ENCODE measurements around a stretch of chr10.

DNA sequence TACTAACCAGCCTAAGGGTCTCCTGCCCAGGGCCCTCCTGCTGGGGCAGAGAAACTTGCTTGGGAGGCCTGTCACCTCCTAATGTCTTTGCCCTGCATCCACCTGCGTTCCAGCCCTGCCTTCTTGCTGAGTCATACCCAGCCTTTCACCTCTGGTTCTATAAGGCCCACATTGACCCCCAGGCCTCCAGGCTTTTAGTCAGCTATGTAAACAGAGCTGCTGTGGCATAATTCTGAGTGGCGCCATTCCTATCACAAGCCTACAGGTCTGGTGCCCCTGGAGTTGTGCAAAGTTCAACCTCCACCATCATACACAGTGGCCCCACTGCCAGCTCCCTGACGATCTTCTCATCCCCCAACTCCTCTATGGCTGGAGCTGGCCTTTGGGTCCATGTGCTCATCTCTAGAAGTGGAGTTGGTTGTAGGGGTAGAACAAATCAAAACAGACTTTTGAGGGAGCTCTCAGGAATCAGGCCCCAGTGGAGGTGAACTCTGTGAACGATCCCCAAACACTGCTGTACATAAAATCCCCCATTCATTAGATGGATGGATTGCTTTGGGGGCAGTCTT, 21.1 kb downstream of the SLC29A3 start:
- PRO-cap: no peak

DNA sequence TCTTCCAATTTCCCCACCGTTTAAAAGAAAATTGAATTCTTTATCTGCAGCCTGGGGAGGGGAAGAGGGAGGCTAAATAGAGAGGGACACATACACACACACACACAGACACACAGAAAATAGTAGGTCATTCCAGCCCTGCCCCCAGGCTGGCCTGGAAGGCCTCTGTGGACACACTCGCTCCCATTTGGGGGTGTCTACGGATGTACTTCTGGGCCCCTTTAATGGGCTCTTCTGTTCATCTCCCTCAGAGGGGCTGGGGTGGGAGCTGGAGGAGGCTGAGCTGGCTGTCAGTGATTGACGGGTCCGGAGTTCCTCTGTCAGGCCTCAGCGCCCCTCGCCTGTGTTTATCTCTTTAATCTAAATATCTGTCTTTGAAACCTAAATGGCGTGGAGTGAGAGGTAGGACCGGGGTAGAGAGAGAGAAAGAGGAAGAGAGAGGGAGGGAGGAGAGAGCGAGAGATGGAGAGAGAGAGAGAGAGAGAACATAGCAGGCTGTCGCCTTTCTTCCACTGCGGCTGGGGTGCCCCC, 61.7 kb downstream of the C10orf105 start:
- PRO-cap: no peak

DNA sequence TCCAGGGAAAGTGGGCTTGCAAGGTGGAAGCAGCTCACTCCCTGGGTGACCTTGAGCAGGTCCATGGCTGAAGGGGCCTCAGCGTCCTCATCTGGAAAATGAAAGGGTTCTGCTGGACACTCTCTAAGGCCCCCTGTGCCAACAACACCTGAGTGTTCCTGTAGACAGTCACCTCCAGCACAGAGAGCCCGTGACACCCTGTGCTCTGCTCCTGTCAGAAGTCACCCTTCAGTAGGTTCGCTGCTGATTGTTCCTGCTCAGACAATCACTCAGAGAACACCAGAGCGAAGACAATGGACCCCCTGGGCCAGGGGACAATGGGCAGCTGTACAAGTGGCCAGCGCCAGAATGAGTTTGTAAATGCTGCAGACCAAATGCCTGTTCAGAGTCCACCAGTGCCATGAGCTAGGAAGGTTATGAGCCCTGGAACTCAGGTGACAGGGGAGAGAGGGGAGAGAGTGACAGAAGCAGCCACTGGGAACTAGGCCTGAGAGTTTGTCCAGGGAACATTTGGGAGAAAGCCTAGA, 60.6 kb downstream of the C10orf105 start:
- PRO-cap: no peak

GRCh38 chr10:71684260-71684664, 35.3 kb downstream of the C10orf105 start:
- PRO-cap: no peak

GRCh38 chr10:71713261-71714176, 6.1 kb downstream of the C10orf105 start:
- PRO-cap: unidirectional peak, plus-strand start at chr10:71713539

DNA sequence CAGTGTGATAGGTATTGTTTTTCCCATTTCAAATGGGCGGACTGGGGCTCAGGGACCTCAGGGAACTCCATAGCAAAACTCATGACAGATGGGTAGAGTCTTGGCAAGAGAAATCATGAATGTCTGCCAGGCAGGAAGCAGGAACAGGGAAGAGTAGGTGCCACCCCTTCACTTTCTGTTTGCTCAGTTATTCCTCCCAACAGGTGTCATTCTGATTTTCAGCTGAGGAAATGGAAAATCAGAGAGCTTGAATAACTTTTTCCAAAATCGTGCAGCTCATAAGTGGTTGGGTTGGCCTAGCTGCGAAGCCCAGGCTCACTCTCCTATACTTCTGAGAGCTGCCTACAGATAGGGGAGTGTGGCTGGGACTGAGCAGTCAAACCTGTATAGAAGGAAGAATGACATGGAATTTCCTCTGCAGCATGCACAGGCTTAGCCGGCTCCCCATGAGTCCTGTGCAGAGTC, 17.6 kb upstream of the C10orf105 start:
- PRO-cap: no peak

- PRO-cap: no peak
Measured at GRCh38 chr10:71747216-71747944, 25.9 kb downstream of the VSIR start.

DNA sequence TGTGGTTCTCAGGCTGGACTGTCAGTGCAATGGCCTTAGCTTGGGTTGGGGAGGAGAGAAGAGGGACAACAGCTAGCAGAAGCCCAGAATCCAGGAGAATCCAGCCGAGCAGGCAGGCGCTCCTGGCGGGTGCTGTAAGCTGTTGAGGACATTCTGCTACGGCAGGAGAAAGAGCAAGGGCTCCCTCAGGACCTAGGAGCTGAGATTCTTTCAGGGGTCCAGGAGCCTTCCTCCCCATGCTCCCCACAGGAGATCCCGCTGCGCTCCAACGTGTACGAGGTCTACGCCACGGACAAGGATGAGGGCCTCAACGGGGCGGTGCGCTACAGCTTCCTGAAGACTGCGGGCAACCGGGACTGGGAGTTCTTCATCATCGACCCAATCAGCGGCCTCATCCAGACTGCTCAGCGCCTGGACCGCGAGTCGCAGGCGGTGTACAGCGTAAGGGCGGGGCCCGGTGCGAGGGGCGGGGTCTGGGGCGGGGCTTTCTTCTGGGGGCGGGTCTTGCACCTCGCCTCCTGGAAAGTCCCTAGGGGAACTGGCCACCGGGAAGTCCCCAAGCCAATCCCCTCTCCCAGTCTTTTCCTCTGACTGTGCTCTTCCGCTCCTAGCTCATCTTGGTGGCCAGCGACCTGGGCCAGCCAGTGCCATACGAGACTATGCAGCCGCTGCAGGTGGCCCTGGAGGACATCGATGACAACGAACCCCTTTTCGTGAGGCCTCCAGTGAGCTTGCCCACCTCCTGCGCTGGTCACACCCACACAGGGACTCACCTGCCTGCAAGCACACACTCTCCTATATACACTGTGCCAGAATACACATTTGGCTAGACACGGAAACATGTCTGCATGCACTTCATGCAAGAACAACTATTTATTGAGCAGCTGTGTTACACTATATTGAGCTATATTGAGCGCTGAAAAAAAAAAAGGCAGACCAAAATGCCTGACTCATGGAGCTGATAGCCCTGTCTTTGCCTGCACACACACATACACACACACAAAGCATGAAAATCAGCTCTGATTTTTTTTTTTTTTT, 32.6 kb upstream of the VSIR start:
- PRO-cap: no peak

DNA sequence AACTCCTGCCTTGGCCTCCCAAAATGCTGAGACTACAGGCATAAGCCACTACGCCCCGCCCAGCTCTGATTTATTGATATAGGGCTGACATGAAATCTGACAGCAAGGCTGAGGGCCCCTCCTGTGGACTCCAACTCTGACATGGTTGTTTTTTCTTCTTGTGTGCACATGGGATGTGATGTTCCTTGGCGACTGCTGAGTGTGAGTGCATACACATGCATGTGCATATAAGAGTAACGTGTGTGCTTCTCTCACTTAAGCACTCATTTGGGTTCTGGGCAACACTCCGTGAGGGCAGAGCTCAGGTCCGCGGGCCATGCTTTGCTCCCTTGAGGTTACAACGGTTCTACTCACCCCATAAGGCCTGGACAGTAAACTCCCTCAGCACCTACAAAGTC, 33.5 kb upstream of the VSIR start:
- PRO-cap: no peak

DNA sequence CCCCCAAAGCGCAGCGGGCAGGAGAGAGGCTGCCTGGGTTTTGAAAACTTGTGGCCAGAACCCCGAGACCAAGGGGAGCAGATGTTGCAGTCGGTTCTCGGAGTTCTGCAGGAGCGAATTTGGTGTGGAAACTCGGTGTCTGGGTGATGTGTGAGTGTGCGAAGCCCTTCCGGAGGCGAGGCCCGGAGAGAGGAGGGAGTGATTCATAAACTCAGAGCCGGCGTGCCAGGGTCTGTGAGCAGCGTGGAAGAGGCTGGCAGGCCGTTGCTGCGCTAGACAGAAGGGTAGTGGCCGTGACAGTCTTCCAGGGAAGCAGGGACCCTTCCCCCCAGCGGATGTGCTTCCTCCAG, 887 bp downstream of the CHST3 start:
- PRO-cap: bidirectional peak, plus-strand start at position 214 of the sequence, minus-strand start at position 121 of the sequence

DNA sequence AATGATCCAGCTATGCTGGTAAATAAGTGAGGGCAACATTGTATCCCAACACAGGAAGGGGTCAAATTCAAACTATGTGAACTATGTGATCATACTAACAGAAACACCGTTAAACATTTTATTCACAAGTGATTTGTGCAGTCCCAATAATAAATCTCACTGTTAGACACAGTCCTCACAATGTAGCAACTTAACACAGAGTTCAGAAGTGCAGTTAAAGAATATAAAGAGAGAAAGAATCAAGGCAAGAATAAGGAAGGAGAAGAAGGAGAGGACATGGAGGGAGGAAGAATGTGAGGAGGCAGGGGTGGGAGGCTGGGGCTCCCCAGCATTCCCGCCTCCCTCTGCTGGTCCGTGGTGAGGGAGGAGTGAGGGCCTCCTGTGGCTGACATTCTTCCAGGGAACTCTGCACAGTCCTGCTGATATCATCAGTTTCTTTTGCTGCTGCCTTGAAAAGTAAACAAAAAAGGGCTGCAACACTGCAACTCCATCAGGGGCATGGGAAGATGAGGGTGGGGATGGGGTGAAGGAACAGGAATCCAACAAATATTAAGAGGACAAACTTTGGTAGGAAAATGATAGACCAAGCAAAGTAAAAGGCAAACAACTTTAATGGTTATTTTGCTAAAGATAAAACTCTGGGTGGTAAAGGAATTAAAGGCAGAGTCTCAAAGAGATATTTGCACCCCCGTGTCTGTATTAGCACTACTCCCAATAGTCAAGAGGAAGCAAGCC, 7.7 kb upstream of the SPOCK2 start:
- PRO-cap: no peak

- PRO-cap: no peak
Measured at GRCh38 chr10:72145217-72145972, 57.0 kb upstream of the SPOCK2 start.

DNA sequence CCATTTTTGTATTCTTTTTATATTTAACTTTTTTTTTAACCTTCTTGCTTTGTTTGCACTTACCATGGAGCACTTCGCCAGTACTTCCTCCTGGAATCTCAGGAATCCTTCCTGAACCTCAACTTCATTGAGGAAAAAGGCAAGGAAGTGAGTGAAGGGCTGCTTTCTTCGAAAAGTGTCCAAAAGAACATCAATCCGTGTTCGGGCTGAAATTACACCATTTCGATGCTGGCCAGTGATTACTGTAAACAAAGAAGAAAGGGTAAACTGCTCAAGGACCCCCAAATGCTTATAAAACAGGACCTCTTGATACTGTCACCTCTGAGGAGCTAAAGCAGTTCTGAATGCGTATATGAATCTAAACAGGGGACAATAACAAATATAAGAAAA, 19.1 kb upstream of the ANAPC16 start:
- PRO-cap: no peak

DNA sequence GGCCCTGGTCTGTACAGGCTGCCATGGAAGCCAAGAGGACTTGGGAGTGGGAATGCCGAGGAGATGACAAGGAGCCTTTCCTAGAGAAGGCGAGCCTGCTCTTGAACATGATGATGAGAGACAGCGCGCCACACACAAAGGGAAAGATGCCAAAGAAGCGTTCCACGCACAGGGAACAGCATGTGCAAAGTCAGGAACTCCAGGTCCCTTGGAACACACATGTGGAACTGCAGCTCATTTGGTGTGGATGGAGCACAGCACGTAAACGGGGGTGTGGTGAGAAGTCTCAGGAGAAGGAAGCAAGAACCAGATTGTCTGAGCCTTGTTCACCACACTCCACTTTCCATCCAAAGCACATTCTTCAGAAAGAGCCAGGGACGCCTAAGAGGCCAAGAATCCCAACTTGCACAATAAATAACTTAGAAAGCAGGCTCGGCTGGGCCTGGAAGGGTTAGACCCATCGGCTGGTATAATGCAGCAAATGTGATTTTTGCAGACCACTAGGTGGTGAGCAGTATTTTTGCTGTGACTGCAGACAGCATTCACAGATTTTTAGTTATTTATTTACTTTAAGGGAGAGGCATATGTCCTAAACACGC, 27.7 kb upstream of the ASCC1 start:
- PRO-cap: no peak

GRCh38 chr10:72274478-72275160, 895 bp downstream of the DDIT4 start:
- PRO-cap: bidirectional peak, plus-strand start at chr10:72274693, minus-strand start at chr10:72274533; bidirectional peak, plus-strand start at chr10:72274981, minus-strand start at chr10:72274842

- PRO-cap: bidirectional peak, plus-strand start at chr10:72277134, minus-strand start at chr10:72276577
Measured at GRCh38 chr10:72276743-72277158, 3.0 kb downstream of the DDIT4 start.

GRCh38 chr10:72309305-72310115, 35.8 kb downstream of the DDIT4 start:
- PRO-cap: no peak

DNA sequence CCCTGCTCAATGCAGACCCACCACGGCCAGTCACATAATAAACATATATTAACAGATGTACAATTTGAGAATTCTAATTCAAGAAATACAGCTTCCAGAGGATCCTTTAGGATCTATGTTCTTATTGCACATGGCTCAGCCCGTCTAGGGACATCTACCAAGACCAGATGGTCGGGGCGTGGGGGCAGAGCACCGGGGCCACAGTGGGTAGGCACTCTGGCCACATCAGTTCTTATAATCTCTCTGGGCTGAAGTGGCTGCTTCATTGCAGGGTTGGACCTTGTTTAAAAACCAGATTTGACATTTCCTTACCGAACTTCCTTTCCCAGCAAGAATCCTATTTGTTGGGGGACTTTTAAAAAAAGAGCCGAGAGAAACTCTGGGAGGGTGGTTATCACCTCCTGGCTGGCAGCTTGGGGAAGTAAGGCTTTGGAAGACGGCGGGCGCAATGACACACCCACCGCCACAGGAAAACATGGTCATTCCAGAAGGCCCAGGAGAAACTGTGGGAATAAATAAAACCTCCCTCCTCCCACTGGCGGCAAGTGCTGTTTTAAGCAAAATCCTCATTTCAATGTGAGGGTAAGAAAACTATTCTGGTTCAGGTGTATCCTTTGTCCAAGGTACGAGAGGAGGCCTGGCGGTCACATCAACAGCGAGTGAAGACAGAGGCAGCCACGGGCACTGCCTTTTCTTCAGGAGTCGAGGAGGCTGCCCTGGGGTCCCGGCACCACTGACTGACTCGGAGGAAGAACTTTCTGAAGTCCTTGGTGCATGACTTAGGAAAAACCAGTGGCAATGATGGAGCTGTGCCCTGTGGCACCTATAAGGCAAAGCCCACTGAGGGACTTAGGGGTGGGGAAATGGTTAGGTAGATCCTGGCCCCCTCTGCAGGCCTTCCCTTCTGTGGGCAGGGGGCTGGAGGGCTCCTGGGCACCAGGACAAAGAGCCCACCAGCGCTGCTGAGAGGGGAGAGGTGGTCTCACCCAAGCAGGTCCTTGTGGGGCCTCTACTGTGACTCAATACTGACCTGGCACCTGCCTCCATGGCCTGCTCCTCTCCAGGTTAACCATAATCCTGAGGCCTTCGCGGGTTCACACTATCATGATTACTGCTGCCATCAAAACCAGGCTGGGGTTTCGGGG, 21.5 kb downstream of the DNAJB12 start:
- PRO-cap: no peak

- PRO-cap: no peak
Measured at GRCh38 chr10:72341953-72342378, 12.8 kb downstream of the DNAJB12 start.

- PRO-cap: bidirectional peak, plus-strand start at chr10:72639097, minus-strand start at chr10:72638871
Measured at GRCh38 chr10:72638651-72639283, 12.9 kb upstream of the MICU1 start.